Paraaortic lymph node (tissue), 1 donor: ENCODE measurements around the gene AQP7B.

DNA sequence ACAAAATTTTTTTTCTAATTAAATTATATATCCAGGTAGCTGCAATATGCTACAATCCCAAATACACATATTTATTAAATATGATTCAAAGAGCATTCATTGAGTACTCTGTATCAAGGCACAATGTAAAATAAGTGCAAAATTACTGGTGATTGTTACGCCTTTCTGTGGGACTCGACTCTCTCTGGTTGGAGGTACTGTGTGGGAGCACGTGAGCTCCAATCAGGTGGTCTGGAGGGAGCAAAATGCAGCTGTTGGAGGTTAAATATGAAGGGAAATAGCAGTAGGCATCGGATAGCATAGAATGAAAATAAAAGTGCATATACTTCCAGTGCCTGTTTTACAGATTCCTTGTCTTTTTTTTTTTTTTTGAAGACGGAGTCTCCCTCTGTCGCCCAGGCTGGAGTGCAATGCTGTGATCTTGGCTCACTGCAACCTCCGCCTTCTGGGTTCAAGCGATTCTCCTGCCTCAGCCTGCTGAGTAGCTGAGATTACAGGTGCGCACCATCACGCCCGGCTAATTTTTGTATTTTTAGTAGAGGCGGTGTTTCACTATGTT is 178.1 kb downstream of the RPIA start:
- PRO-cap, result bidirectional peak, plus-strand start at position 270 of the sequence, minus-strand start at position 167 of the sequence

DNA sequence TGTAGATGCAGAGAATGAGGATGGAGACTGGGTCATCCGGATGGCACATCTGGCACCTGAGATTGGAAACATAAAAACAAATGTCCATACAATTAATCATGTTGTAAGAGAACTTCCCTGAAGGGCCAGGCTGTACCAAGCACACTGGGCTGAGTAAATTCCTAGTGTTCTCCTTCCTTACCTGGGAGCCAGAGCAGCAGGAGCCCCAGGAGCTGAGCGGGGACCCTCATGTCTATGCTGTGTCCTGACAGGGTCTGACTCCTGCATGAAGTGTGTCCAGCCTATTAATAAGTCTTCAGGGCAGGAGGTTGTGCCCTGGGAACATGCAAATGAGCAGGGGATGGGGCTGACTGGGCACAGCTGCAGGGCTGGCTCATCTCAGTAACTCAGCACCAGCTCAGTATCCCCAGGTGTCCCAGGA is 301.2 kb downstream of the RPIA start:
- PRO-cap, result no peak

GRCh38 chr2:89245360-89245834 is 553.9 kb downstream of the RPIA start:
- PRO-cap, result no peak

- PRO-cap, result no peak
Observed at GRCh38 chr2:89268379-89268597, 576.8 kb downstream of the RPIA start.

DNA sequence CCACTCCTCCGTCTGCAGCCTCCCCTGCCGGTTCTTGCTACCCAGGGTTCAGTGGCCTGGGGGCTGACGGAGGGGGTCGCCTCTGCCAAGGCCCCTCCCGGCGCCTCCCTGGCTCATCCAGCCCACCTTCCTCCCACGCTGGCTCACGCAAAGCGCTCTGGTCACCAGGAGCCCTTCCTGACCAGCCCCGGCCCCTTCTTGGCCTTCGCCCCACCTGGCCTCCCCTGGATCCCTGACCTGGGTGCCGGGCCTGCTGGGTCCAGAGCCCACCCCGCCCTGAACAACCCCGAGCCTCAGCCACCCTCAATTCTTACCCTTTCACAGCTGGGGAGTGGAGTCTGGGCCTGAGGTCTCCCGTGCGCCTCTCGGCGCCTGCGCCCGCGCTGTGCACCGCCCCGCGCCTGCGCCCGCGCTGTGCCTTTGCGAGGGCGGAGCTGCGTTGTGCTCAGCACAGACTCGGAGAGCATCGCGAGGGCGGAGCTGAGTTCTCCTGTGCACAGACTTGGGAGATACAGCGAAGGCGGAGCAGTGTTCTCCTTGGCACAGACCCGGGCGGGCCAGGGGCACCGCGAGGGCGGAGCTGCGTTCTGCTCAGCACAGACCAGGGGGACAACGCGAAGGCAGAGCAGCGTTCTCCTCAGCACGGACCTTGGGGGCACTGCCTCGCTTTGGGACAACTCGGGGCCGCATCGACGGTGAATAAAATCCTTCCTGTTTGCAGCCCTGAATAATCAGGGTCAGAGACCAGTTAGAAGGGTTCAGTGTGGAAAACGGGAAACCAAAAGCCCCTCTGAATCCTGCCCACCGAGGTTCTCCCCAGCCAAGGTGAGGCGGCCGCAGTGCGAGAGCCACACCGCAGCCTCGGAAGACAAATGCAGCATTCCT is 894.0 kb downstream of the RPIA start:
- PRO-cap, result unidirectional peak, plus-strand start at position 499 of the sequence

DNA sequence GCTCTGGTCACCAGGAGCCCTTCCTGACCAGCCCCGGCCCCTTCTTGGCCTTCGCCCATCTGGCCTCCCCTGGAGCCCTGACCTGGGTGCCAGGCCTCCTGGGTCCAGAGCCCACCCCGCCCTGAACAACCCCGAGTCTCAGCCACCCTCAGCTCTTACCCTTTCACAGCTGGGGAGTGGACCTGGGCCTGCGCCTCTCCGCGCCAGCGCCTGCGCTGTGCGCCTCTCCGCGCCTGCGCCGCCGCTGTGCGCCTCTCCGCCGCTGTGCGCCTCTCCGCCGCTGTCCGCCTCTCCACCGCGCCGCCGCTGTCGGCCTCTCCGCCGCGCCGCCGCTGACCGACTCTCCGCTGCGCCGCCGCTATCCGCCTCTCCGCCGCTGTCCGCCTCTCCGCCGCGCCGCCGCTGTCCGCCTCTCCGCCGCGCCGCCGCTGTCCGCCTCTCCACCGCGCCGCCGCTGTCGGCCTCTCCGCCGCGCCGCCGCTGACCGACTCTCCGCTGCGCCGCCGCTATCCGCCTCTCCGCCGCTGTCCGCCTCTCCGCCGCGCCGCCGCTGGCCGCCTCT is 378.9 kb upstream of the AQP7B start:
- PRO-cap, result no peak

- PRO-cap, result no peak
Observed at GRCh38 chr2:94220356-94221006, 366.6 kb upstream of the AQP7B start.

- PRO-cap, result no peak
Observed at GRCh38 chr2:94586855-94587547, at the start of gene AQP7B. AQP7B (plus strand) TSS chr2:94587311.

DNA sequence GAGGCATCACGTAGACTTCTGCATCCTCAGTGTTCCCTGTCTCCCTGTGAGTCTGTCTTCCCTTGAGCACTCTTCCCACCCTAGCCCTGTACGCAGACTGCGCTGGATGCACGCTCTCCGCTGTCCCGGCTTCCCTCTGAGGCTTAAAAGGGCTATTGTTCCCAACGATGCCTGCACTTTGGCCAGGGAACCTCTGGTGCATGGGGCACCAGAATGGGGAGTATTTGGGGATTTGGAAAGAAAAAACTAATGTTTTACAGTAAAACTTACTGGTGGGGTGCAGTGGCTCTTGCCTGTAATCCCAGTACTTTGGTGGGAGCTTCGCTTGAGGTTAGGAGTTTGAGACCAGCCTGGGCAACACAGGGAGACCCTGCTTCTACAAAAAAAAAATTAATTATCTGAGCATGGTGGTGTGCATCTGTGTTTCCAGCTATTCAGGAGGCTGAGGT is 35.3 kb downstream of the MAL start:
- PRO-cap, result no peak

DNA sequence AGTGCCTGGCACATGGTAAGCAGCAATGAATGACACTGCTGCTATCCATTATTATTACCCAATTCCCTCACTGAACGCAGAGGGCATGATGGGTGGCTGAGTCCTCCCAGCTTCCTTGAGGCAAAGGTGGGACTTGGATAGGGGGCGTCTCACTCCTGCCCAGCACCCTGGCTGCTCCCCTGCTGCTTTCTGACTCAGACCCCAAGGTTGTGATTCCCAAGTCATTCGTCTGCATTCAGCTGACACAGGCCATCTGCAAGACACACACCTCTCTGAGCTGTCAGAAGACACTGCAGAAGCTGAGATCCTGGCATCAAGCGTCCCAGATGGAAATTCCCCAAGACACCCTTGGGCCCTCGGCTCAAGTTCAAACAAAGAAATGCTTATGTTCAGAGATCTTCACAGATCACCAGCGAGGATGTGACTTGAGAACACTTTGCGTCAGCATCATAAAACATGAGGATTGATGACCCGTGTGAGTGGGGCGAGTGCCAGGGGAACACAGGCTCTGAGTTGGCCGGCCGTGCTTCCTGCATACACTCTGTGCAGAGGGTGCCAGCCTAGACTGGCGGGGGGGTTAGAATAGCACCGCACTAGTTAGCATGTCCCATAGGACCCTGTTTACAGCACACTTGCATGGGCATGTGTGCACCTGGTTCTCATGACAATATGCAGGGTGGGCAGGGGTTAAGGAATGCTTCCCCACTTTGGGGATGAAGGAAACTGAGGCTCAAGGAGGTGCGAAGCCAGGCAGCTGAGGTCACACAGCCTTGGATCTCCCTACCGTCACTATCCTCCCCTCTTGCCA is 36.7 kb downstream of the KCNIP3 start:
- PRO-cap, result no peak

DNA sequence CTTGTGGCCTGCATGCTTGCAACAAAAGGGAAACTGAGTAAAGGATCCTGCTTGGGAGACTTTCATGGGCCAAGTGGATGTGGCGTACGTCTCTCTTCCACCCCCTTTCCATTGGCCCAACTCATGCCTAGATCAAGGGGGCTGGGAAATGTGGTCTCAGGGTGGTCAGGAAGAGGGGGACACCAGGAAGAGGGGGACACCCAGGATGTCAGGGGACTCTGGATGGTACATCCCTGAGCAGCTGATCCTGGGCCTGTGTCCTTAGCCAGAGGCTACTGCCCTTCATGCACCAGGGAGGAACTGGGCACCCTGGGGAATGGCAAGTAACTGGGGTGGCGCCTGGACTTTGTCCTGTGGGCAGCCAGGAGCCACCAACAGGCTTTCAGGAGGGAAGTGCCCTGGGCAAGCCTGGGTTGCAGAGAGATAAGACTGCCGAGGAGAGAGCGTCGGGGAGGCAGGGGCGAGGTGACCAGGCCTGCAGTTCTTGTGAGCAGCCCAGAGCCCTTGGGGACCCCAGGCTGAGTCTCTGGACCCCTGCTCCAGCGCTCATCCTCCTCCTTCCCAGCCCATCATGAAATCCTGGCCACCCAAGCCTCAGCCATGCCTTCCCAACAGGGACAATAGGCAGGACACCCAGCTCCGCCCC is 25.4 kb downstream of the ADRA2B start:
- PRO-cap, result no peak

GRCh38 chr2:96115778-96116201 is 581 bp downstream of the ADRA2B start:
- PRO-cap, result no peak

- PRO-cap, result bidirectional peak, plus-strand start at chr2:96142872, minus-strand start at chr2:96142833; bidirectional peak, plus-strand start at chr2:96143322, minus-strand start at chr2:96143149
Observed at GRCh38 chr2:96142523-96143477, 2.4 kb downstream of the DUSP2 start.

GRCh38 chr2:96146647-96147471 is 1.6 kb upstream of the DUSP2 start:
- PRO-cap, result no peak

- PRO-cap, result bidirectional peak, plus-strand start at chr2:96162117, minus-strand start at chr2:96161918
Observed at GRCh38 chr2:96161753-96162225, 16.5 kb upstream of the DUSP2 start.

DNA sequence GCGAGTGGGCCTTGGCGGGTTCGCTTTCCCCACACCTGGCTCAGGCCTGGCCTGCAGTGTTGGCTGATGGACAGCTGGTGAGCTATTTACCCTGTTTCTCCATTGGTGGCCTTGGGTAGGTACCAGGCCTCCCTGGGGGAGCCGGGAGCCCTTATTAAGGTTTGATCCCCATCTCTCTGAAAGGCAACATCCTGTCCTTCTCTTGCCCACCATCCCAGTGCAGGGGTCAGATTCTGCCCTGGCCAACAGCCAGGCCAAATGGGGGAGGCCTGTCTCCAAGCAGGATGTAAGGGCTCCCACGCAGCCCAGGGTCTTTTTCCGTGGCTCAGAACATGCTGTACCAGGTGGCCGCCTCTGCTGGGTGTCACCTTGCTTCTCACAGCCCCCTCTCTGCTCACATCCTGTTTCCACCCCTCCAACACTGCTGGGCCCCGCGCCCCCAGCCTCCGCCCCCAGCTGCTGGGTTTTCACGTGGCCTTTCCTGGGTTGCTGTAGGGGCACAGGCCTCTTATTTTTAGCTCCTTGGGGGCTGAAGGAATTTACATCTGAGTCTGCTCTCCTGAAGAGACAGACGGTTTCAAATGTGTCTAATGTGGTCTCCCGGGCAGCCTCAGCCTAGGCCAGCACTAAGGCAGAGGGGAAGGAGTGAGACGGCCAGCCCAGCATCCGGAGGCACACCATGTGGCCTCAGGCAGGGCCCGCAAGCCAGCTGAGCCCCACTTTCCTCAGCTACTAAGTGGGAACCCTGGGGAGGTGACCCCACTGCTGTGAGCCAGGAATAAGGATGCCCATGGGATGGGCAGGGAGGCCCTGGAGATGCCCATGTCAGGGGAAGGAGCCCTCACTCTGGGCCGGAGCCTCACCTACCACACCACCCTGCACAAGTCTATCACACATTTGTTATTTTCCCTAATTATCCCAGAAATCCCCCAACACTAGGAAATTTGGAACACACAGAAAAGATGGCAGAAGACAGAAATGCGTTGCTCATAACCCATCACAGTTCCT is 18.6 kb upstream of the DUSP2 start:
- PRO-cap, result bidirectional peak, plus-strand start at position 484 of the sequence, minus-strand start at position 392 of the sequence

GRCh38 chr2:96205839-96206481 is 2.7 kb downstream of the STARD7 start:
- PRO-cap, result no peak

DNA sequence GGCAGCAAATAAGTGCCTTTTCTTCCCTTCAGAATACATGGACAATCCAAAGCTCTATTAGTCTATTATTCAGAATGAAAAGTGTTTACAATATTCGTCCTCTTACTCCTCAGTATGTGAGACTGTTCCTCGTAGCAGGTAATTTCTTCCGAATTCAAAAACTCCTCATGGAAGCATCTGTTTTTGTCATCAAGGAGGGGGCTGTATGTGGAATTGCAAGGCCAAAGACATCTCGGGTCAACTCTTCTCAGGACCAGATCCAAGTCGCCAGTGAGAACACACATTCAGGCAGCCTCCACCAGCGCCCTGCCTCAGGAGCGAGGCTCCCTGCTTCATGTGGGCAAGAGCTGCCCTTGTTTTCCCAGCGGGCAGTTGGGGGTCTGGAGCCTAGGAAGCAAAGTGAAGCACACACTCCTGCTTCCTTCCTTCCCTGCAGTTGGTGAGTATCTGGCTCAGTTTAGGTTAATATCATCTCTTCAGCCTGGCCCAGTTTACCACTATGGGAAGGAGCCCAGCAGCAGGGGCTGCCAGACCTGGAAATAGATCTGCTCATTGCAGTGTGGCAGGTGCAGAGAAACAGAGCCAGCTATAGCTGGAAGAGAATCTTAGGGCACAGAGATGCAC is 25.4 kb downstream of the TMEM127 start:
- PRO-cap, result no peak

DNA sequence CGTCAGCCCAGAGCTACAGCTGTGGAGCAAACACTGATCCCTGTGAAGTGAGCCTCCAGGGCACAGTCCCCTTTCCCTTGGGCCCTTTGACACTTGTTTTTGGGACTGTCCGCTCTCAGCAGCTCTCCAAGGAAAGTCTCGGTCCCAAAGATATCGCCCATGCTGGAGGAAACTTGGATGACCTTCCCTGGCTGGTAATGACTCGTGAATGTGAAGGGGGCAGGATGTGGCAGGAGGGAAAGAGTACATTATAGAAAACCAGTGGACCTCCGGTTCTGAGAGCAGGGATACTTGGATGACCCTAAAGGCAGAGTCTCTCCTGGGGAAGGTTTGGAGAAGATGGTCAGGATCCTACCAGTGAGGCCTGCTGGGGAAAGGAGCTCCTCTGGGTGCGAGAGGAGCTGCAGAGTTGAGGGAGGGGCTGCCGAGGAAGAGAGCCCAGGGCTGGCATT is 12.4 kb downstream of the TMEM127 start:
- PRO-cap, result no peak

DNA sequence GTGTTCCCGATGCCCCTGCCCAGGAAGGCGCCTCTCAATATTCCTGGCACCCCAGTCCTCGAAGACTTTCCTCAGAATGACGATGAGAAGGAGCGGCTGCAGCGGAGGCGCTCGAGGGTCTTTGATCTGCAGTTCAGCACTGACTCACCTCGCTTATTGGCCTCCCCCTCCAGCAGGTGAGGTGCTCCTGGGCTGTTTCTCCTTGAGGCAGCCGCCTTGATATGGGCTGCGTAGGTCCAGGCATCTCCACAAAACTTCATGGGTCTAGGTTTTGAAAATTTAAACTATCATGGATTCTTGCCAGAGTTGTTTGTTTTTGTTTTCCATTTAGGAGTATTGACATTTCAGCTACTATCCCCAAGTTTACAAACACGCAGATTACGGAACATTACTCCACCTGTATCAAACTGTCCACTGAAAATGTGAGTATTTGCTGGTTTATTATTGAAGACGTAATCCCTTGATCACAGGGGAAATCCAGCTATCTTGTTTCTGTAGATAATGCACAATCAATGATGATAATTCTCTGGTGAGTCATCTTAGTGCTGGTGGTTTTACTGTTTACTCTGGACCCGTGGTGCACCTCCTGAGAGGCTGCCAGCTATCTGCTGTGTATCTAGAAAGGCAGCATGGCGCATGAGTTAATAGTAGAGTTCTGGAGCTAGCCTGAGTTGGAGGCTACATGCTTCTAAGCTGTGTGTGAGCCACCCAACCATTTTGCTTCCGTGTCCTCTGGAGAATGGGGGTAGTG is 6.3 kb downstream of the NCAPH start:
- PRO-cap, result unidirectional peak, plus-strand start at position 564 of the sequence